Thoracic aorta (tissue), 1 donor: ENCODE measurements around the genes MFGE8, PEX11A and MESP2.

DNA sequence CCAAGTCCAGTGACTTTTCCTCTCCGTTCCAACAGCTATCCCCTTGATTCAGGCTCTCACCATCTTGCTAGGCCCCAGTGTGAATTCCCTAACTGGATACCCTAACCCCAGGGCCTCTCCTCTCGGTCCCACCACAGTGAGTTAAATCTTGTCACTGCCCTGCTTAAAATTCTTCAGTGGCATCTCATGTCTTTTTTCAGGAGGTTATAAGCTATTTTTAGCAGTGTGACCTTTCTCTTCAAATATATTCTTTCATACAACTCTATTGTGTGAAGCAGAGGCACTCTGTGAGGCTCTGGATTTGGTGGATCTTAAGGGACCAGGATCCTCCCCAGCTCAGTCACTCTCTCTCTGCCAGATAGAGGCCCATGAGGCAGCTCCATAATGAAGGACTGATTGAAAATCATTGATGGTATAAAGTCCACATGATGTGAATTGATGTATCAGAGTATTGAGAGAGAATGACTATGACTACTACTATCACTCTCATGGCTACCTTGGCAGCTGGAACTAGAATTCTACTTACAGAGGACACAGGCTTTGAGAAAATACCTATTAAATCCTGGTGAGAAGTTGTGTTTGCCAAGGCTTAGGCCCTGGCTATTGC lies 760.4 kb downstream of the NTRK3 start:
- RAMPAGE, long total RNA, result no peak

- RAMPAGE, long total RNA, result no peak
These were observed 679.9 kb downstream of the NTRK3 start for GRCh38 chr15:87576321-87577275.

- RAMPAGE, long total RNA, result no peak
These were observed 65.4 kb downstream of the MRPL46 start for GRCh38 chr15:88401525-88402395.

DNA sequence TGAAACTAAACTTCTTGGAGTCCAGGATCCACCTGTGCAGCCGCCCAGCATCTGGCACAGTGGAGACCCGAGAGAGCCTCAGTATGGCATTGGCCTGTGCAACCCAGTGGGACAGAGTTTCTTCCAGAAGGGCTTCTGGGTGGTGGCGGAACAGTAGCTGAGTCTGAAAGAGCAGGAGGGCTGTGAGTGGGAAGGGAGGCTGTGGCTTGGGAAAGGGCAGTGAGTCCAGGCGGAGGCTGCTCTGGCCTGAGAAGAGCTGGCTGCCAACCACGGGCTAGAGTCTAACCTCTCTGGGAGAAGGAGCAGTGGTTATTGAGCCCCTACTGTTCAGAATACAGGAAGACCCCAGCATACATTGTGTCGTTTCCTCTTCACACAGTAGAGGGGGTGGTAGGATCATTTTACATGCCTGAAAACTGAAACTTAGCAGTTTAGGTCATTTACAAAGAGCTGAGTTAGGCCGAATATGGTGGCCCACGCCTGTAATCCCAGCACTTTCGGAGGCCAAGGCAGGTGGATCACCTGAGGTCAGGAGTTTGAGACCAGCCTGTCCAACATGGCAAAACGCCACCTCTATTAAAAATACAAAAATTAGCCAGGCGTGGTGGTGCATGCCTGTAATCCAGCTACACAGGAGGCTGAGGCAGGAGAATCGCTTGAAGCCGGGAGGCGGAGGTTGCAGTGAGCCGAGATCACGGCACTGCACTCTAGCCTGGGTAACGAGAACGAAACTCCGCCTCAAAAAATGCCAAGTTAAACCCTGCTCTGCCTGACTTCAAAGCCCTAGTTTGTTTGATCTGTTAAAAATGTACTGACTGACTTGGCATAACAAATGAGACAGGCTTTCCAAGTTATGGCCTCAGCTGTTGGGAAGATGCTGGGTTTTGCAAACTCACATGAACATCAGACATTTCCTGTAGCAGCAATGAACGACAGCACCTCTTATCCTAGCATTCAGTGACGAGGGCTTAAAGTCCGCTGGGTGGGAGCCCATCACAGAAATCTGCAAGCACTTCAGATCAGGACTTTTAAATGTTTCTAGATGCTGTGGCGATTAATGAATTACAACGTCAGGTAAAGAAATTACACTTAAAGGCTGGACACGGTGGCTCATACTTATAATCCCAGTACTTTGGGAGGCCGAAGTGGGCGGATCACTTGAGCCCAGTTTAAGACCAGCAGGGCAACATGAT lies 3.4 kb downstream of the AEN start:
- RAMPAGE, long total RNA, result no peak

DNA sequence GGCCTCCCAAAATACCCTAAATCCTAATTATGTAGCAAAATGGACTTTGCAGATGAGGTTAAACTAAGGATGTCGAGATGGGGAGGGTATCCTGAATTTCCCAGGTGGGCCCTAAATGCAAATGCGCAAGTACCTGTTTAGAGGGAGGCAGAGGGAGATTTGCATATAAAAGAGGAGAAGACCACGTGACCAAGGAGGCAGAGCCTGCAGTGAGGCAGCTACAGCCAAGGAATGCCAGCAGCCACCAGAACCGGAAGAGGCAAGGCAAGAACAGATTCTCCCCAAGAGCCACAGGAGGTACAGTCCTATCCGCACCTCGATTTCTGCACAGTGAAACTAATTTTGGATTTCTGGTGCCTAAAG lies 10.7 kb downstream of the HAPLN3 start:
- RAMPAGE, long total RNA, result no peak

DNA sequence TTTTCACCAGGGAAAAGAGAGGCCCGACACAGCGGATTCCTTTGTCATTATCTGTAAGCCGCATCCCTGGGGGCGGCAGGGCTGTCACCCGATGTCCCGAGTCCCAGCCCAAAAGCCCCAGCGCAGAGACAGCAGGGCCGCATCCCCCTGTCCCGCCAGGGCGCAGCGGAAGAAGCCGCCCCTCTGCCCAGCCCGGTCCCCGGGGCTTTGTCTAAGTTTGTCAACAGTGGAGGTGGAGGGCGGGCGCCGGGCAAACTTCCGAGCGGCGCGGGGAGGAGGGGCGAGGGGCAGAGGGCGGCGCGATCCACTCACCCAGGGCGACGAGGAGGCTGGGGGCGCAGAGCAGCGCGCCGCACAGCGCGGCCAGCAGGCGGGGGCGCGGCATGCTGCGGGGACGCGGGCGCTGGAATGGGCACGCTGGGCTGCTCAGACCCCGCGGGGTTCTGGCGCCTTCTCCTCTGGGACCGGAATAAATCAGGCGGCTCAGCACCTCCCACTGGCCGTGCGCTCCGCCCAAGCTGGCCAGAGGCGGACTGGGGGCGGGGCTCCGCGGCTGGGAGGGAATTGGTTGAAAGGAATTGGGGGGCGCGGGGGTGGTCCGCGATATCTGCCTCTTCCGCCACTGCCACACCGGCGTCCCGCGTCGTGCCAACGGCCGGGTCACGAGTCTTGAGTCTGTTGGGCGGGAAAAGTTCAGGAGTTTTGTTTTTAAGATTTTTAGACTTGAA lies at the start of gene MFGE8:
Gene MFGE8 (minus strand): TSS at position 445 of the 728 bp plus-strand sequence.
- RAMPAGE, long total RNA, result start-site peak on the minus strand centred at position 214 of the sequence, 69 bp wide, 50 reads

GRCh38 chr15:89051685-89052424 lies 36.4 kb upstream of the ABHD2 start:
- RAMPAGE, long total RNA, result no peak

- RAMPAGE, long total RNA, result no peak
These were observed 34.8 kb downstream of the ABHD2 start for GRCh38 chr15:89122948-89123523.

- RAMPAGE, long total RNA, result no peak
These were observed 37.1 kb downstream of the ABHD2 start for GRCh38 chr15:89125164-89125979.

DNA sequence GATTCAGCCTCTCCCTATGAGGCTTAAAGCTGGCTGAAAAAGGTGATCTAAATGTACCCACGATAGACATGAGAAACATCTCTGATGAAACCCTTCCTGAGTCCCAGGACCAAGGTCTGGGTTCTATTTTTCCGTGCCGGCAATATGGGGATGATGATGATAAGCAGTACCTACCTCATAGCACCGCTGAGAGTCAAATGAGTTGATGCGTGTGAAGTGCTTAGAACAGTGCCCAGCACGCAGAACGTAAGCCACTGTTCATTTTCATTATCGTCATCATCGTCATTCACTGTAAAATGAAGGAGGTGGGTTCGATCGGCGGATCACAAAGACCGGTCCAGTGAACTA lies 44.4 kb downstream of the RLBP1 start:
- RAMPAGE, long total RNA, result no peak

- RAMPAGE, long total RNA, result no peak
These were observed 7.5 kb downstream of the POLG start for GRCh38 chr15:89326948-89327725.

- RAMPAGE, long total RNA, result no peak
These were observed 43.3 kb upstream of the POLG start for GRCh38 chr15:89377922-89378363.

DNA sequence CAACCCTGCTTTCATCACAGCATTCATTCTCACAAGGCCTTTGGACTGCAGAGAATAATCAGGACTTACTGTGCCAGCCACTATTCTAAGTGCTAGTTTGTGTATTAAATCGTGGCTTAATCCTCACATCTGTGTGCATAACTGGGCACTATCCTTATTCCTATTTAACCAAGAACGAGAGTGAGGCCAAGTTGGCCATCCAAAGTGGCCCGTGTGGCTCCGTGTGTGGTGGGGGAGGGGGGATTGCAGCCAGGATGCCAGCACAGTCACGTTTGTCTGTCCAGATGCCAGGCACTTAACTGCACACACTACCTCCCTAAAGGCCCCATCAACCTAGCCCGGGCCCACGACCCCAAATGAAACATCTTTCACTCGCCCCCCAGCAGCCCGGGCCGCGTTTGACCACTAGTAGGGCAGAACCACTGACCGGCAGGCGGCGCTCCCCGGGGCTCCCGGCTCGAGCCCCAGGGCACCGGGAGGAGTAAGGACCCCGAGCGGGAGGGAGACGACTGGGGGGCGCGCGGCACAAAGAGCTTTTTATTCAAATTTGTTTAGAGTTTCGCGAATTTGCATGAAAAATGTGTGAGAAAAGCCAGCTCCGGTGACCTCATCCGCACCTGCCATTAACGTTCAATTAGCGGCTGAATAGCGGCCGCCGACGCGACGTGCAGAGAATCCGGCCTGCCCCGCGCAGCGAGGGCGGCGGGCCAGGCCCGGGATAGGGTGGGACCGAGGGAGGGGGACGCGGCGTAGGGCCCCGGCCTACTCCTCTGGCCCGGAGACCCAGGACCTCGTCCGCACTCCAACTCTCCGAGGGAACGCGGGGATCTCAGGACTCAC lies 64.6 kb upstream of the POLG start:
- RAMPAGE, long total RNA, result no peak

- RAMPAGE, long total RNA, result no peak
These were observed 67.2 kb upstream of the POLG start for GRCh38 chr15:89401550-89402409.

- RAMPAGE, long total RNA, result no peak
These were observed 50.2 kb downstream of the RHCG start for GRCh38 chr15:89446127-89446689.

- RAMPAGE, long total RNA, result start-site peak on the minus strand at chr15:89690702-89690731, 26 reads
These were observed at the start of gene PEX11A for GRCh38 chr15:89689983-89691386. PEX11A (minus strand) TSS chr15:89690754.

- RAMPAGE, long total RNA, result no peak
These were observed at the start of gene MESP2 for GRCh38 chr15:89776286-89777100. MESP2 (plus strand) TSS chr15:89776332.

- RAMPAGE, long total RNA, result no peak
These were observed 6.0 kb upstream of the ANPEP start for GRCh38 chr15:89820547-89821127.

- RAMPAGE, long total RNA, result no peak
These were observed 302 bp downstream of the ZNF710 start for GRCh38 chr15:90001563-90001688.

DNA sequence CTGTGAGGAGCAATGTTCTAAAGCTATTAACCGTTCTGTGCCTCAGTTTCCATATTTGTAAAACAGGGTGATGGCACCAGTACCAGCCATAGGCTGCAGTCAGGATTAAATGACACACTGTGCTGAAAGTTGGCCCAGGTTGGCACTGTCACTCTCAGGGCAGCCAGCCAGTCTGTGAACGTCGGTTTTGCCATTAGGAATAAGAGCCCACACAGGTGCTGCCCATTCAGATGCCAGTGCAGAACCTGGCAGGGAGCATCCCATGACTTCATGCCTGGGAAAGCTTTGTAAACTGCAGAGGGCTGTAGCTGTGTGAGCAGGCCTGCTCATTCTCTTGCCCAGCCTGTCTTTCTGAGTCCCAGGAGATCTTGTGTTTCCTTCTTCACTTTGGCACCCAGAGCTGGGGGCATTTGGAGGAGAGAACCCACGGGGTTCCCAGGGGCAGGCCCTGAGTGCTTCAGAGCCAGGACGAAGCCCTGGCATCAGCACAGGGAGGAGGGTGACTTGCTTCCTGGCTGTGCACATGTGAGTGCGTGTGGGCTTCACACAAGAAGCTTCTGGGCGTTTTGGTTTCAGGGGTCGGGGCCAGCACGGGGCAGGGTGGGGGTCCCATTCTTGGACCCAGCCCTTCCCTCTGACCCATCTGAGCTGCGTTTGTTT lies 47.0 kb downstream of the ZNF710 start:
- RAMPAGE, long total RNA, result no peak